Right cardiac atrium (tissue), 1 donor: ENCODE data around the genes RAB28 and FAM200B.

DNA sequence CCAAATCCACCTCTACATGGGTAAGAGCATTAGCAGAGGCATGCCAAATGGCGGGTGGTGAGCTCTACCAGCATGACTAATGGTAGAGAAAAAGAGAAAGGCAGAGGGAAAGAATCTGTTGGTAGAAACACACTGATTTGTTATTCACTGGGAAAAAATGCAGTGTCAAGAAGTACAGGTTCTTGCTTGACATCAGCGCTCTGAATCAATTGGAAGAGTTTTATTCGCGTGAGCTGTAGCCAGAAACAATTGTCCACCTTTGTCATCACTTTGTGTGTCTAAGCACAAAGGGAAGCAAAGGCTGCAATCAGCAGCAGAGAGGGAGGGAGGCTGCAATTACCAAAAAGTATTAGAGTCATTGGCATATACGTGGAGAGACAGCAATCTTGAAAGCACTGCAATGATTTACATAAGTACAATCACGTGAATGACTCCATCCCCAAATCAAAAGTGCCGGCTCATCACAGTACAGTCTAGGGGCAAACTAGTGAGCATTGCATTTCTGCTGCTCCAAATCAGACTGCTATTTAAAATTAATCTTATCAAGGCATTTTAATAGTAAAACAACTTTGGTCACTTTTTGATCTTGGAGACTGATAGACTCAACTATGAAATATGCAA is 67.8 kb upstream of the HS3ST1 start:
- PRO-cap = no peak

DNA sequence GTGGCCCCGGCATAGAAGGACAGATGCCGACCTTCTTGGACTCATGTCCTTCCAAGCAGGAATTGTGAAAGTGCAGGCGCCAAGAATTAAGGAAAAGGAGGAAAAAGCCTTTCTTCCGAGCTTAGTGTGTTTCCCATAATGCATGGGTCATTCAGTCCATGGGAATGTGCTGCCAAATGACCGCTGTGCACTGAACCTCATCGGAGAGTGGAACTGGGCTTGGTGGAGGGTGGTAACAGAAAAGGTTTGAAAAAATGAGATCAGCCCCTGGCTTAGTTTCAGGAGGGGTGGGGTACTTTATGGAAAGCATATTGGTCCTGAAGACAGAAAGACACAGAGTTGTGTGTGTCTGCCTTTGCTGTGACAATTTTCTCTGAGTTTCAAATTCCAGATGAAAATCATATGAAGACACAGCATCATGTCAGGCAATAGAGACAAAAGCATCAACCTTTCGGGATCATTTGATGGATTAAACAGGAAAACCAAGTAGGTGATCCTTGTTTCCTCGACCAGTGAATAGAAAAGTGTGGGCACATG is 196.7 kb upstream of the HS3ST1 start:
- PRO-cap = no peak

- PRO-cap = no peak
Measured at GRCh38 chr4:12420507-12420715, 991.7 kb upstream of the HS3ST1 start.

DNA sequence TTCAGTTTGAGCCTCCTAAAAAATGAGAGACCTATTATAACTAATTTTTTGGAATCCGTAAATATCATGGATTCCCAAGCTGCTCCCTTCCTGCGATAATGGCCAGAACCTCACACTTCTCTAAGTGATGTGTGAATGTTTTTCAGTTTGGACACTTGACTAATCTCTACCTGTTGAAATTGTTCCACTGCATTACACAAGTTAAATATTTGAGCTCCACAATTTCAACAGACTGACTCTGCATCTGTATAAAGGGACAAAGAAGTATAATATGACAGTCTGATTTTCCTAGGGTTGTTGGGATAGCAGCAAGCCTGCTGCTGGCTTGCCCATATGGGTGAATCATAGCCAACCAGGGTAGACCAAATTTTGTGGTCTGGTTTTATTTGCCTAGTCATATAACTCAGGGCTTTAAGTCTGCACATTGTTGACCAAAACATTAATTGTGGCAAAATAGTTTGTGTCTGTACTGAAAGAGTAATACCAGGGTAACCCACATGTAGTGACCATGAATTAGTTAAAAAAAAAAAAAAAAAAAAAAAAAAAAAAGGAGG is 534.4 kb downstream of the RAB28 start:
- PRO-cap = no peak

DNA sequence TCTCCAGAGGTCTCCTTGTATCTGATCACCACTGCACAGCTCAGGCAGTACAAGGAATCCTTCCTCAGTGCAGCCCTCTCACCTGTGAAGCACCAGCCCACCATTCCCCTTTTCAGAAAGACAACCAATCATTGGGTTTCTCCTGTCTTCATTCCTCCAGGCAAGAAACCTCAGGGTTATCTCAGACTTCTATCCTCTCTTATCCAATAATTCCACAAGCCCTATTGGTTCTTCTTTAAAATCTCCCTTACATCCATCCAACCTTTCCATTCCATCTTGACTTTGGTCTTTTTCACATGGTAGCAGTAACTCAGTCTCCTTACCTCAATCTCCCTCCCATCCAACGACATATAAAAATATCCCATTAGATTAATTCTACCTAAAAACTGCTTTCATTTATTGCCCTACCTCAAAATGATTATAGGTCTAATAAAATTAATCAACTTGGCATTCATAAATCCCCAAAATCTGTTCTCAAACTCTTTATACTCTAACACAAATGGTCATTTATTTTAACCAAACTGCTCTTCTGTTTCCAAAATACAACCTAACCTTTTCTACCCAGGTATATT is 109.6 kb downstream of the RAB28 start:
- PRO-cap = no peak

GRCh38 chr4:13454492-13455307 is 29.4 kb downstream of the RAB28 start:
- PRO-cap = no peak

DNA sequence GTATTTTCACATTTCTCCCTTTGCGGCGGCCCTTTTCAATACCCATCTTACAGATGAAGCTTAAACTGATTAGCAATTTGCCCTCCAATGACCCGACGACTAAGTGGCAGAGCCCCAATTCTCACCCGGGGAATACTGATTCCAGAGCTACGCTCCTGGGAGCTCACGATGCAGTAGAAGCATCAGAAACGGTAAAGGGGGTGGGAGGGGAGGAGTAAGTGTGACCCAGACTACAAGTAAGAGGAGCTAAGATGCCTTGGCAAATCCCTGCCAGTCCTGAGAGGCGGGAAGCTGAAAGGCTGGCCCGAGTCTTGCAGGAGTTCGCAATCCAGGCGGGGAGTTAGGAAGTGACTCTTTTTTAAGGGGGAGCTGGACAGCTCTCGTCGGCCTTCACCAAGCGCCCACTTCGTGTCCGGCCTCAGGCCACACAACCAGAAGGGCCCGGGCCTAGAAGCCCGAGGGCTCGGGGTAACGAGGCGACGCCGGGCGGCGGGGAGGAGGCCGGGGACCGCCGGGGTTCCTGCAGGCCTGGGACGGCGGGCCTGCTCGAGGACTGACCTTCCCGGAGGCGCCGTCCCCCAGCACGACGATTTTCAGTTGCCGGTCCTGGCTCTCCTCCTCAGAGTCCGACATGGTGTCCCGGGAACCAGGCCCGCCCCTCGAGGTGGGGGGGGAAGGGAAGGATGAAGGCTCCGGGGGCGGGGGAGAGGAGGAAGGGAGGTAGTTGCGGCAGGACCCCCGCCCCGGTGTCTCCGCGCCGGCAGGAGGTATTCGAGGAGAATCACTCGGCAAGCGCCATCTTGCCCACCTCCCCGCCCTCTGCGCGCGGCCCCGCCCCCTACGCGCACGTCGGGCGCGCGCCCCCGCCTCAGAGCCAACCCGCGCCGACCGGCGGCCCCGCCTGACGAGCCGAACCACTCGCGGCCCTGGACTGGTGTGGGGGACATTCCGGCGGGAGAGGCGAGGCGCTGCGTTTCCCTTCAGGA is at the start of gene RAB28:
Gene RAB28, minus strand, starts transcription at position 823 of the 986 bp plus-strand sequence.
- PRO-cap = unidirectional peak, plus-strand start at position 262 of the sequence; unidirectional peak, plus-strand start at position 434 of the sequence; bidirectional peak, plus-strand start outside the sequence, minus-strand start at position 821 of the sequence

DNA sequence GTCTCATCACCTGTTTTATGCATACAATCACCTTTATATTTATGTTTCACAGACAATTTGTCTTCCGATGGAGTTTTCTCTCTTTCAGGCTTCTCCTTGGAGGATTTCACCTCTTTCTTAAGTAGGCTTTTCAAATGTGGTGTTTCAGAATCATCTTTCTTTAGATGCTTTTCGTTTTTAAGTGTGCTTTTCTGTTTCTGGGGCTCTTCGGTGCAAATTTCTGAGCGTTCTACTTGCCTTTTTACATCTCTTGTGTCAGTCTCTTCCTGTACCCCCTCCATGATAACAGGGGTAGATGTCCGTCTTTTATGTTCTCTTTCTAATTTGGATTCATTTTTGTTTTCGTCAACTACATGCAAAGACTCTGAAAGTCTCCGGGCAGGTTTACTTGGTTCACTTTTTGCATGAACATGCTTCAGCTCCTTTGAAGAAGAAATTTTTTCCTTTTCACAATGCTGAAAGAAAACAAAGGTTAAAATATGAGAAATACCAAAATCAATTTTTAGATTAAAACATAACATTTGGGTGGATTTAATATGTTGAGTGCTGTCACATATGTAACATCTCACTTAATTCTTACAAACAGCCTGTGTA is 22.8 kb downstream of the BOD1L1 start:
- PRO-cap = no peak

GRCh38 chr4:13615233-13615631 is 12.3 kb downstream of the BOD1L1 start:
- PRO-cap = no peak

DNA sequence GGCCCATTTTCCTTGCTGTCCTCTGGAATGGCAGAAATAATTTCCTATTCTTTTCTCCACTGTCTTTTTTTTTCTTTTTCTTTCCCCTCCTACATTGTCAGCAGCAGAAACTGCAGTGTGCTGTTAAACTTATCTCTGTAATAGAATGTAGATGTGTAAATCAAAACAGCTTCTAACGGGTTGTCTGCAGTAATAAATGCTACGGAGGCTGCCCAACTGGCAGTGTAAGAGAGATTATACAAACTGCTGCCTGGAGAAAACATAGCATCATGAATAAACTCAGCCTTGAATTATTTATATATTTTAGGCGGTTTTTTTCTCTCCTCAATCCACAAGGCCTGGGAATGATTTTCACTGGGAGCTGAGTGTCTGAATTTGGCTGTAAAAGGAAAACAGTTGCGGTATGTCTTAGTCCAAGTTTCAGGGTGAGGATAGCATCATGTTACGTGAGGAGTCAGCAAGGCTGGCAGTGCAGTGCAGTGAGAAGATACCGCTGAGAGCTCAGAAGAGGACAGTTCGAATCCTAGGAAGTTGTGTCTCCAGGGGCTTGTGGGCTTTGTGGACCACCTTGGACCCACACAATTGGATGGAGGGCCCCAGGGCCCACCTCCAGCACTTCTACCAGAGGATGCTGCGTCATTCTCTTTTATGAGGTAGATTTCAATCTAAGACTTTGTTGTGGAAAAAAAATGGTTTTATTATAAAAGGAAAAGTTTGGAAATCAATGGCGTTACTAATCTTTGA is 291.5 kb upstream of the BOD1L1 start:
- PRO-cap = no peak

DNA sequence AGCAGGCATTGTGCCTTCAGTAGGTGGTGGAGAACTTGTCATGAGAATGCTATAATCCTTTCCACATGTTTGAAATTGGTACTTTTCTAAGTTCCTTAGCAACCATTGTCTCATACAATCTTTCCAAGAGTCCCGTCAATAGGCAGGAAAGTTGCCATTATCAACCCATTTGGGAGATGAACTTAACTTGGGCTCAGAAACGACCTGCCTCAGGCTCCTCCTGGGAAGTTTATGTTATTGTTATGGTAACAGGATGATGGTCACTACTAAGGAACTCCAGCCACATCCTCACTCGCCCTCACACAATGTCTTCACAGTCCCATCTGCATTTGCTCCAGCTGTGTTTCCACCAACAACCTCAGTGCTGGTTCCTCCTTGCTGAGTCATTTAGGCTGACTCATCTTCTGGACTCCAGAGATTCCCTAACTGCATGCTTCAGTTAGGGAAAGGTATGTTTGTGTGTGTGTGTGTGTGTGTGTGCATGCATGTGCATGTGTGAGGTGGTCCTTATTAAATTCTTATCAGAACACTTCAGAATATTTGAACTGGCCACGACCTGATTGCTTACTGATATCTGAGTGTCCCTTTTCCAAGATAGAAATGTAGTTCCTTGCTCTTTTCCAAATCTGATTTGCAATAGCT is 293.4 kb upstream of the BOD1L1 start:
- PRO-cap = no peak

DNA sequence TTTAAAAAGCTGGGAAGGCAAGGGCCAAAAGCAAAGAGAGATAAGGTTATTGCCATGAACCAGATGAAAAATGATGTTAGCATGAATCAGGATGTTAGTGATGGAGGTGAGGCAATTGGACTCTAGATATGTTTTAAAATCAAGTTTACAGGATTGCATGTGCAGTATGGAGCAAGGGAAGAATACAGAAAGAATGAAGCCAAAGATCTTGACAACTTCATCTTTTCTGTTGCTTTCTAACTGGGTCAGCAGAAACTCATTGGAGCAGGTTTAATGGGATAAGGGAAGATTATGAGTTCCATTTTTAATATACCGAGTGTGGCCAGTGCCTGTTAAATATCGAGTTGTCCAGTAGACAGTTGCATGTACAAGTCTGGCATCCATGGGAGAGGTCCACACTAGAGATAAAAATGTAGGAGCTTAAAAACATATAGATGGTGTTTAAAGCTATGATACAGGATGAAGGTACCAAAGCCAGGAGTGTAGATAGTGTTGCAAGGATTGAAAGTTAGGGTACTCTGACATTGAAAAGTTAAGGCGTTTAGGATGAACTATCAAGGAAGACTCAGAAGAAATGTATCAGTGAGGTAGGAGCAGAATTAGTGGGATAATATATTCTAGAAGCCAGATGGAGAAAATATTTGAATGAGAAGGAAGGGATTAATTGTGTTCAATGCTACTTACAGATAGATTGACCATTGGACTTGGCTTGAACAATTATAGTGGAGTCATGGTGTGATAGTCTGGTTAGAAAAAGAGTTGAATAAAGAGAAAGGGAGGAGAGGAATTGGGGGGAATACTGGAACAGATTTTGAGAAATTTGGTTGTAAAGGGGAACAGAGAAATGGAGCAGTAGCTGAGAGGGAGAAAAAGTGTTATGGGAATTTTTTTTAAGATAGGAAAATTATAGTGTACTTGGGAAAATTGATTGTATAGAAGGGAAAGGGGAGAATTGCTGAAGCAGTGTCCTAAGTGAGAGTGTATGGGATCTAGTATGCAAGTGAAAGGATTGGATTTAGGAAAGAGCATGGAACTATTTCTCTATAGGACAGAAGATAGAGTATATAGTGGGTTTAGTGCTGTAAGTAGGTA is 58.8 kb downstream of the CPEB2 start:
- PRO-cap = no peak

GRCh38 chr4:15067280-15068339 is 65.3 kb downstream of the CPEB2 start:
- PRO-cap = no peak

- PRO-cap = no peak
Measured at GRCh38 chr4:15167724-15168187, 165.5 kb downstream of the CPEB2 start.

- PRO-cap = no peak
Measured at GRCh38 chr4:15205495-15205905, 203.2 kb downstream of the CPEB2 start.

GRCh38 chr4:15339677-15340326 is 88.0 kb upstream of the C1QTNF7 start:
- PRO-cap = no peak

GRCh38 chr4:15385977-15386455 is 41.8 kb upstream of the C1QTNF7 start:
- PRO-cap = no peak

- PRO-cap = bidirectional peak, plus-strand start at chr4:15681854, minus-strand start at chr4:15681727
Measured at GRCh38 chr4:15680968-15681912, at the start of gene FAM200B. Gene FAM200B (plus strand): TSS chr4:15681827.

- PRO-cap = no peak
Measured at GRCh38 chr4:16067426-16067954, 16.3 kb downstream of the PROM1 start.

DNA sequence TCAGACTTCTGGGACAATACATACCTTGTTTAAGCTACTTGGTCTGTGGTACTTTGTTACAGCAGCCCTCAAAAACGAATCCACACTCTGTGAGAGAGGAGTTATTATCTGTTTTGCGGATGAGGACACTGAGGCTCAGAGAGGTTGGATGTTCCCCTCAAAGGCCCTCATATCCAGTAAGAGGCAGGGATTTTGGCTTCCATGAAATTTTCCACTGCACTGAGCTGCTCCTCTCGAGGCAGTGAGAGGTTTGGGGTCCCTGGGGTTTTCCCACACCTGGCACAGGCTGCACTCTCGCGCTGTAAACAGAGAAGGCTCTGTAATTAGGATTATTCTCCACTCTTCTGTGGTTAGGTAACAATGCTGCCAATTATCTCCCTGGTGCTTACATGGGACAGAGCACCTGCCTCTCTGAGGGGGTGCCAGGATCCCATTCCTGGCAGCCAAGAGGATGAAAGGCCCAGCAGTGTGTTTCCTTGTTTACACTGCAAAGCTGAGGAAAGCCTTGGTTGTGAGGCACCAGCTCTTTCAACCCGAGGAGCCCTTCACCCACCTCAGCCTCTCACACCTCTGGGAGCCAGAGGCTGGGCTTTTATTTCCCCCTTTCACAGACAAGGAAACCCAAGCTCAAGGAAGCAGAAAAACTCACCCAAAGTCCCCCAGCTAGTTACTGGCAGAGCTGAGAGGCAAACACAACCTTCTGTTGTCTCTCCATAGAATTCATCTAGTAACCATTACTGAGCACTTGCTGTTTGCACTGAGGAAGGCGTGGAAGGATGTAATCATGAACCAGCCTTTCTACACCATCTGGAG is 39.5 kb upstream of the PROM1 start:
- PRO-cap = no peak